ENCODE measurements around the genes FABP7 and RNF217.

DNA sequence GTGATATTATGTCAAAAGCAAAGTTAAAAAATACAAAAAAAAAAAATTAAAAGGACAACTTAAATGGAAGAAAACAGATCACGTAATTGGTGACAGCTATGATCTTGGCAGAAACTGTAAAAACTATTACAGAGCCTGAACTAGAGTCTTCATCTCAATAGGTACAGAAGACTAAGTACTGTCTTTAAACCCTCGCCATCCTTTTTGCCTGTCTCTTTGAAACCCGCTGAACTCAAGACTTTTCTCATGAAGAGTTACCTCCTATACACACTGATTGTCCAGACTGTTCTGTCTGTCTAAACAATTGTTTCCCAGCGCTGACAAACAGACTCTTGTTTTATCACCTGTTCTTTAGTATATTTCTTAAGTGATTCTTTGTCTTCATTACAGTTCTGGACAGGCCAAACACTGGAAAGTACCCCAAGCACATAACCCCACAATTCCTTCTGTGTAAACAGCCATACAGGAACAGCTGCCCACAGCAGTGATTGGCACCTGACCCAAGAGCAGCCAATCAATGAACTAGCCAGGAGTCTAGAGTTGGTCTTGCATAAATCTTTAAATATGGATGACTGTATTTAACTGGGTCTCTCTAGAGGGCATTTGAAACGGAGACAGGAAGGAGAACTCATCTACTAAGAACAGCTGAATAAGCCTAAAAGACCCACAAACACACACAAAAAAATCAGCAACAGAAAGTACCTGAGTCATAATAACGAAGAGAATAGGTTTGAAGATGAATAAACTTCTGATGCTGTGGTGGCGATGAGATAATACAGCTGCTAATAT lies 49.2 kb upstream of the ASF1A start:
- PRO-cap: no peak
- RAMPAGE, long total RNA, 4 experiments: no peak in any of the 4 experiments

- PRO-cap: unidirectional peak, plus-strand start at chr6:118893171
- RAMPAGE, long total RNA, 4 experiments: no peak in any of the 4 experiments
Measured at GRCh38 chr6:118893046-118893272, 993 bp upstream of the ASF1A start.

DNA sequence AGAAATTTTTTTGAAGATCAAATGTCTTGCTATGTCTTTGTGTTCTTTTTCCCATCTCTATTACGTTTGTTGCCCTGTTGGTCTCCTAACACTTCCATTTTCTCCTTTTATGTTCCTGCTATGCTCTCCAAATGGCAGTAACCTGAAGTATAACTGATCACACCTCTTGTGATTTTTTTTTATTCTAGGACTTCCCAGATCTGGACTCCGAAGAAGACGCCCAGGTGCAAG lies 764 bp upstream of the ASF1A start:
- PRO-cap: no peak
- RAMPAGE, long total RNA, 4 experiments: no peak in any of the 4 experiments

GRCh38 chr6:119179159-119179829 lies 100.8 kb upstream of the FAM184A start:
- PRO-cap: no peak
- RAMPAGE, long total RNA, 4 experiments: no peak in any of the 4 experiments

GRCh38 chr6:119330494-119331304 lies 18.9 kb downstream of the MAN1A1 start:
- PRO-cap: no peak
- RAMPAGE, long total RNA, 4 experiments: start-site peak on the minus strand in 1 of 4 experiments, at chr6:119330786-119331104 at its widest, 14 reads per replicate

DNA sequence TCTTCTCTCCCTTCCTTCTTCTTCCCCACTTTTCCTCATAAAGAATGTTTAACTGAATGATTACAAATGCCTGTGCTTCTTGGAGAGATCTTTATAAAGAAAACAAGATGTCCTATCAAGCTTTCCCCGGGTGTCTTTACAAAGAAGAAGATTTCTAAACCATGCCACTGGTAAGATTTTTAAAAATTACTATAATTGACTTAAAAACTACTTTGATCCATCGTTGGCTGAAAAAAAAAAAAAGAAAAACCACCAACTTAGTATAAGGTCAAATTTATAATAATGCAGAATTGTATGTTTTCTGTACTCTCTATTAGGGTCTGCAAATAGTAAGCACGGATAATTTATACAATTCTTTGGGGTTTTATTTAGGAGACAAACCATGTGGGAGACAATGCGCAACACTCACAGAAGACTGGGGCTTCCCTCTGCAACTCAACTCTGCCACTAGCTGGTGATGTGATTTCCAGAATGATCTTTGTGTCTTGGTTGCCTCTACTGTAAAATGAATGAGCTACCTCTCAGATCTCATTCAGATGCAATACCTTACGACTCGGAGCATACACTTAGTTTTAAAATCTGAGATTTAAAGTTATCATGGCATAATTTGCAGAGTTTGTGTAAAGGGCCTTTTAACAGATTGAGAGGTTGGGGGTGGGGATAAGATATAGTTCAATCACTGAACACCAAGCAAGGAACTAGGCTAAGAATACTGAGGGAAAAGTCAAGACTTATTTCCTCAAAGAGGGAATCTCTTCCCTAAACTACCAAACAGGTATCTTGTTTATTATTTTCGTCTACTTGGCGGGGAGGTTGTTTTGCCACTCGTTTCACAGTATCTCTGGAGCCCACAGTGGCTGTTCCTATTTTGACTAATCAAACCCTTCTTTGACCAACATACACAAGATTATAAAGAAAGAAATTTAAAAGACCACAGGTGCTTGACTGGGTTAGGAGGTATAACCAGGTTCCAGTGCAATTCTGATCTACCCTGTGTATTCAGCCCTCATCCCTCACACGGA lies 6.3 kb downstream of the MAN1A1 start:
- PRO-cap: no peak
- RAMPAGE, long total RNA, 4 experiments: no peak in any of the 4 experiments

DNA sequence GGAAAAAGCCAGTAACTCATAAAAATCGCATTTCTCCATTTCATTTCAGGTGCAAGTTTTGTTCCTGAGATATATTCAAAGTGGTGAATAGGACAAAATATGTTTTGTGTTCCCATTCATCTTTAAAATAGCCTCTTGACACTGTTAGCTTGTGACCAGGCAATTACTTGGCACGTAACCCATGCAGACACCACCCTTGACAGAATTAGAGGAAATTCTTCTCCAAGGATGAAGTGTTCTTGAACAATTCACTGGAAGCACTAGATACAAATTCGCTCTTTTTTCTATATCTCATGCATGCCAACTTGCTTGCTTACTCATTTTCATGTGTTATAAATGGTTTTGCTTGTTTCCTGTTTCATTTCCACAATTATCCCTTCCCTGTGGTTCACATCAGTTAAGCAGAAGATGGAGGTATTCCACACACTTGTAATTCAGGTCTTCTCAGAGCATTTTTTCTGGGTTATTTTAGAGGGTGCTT lies 105.1 kb upstream of the MAN1A1 start:
- PRO-cap: no peak
- RAMPAGE, long total RNA, 4 experiments: no peak in any of the 4 experiments

- PRO-cap: no peak
- RAMPAGE, long total RNA, 4 experiments: no peak in any of the 4 experiments
Measured at GRCh38 chr6:120005428-120005798, 655.9 kb upstream of the MAN1A1 start.

DNA sequence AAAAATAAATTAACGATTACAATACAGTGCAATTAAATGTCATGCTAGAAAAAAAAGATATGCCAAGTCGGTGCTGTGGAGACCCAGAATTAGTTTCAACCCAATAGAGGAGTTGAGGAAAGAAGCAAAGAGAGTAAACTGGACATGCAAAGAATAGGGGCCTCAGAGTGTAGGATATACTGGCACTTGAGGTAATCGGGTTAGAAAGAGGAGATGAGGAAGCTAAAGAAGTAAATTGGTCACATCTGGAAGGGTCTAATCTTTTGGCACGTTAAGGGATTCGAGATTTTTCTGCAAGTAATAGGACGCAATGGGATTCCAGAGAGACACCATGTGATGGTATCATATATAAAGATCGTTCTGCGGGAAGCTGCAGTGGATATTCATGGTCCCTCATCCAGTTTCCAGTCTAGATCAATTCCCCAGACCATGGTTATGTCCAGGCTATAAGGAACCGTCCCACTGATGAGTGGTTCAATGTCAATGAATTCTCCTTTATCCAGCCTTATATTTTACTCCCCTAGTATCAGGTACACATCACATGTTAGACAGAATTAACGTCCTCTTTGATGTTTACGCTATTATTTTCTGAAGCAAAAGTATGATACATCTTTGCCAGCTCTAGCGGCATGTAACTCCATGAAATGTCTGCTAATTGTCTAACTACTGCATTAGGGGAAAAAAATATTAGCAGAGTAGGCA lies 986 bp upstream of the TBC1D32 start:
- PRO-cap: no peak
- RAMPAGE, long total RNA, 4 experiments: no peak in any of the 4 experiments

DNA sequence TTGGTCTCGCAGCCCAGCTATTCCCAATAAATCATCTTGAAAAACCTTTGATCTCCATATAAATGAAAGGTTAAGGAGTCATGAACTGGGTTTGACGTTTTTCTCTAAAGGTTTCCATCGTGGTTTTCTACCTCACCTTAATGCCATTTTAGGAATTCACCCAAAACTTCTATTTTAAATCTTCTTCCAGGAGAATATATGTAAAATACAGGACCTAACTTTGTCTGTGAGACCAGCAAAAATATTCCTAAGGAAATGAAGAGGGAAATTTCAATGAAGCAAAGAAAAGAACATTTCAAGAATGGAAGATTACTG lies 180.2 kb downstream of the GJA1 start:
- PRO-cap: no peak
- RAMPAGE, long total RNA, 4 experiments: no peak in any of the 4 experiments

GRCh38 chr6:122470382-122470958 lies 1.1 kb downstream of the SERINC1 start:
- PRO-cap: no peak
- RAMPAGE, long total RNA, 4 experiments: no peak in any of the 4 experiments

GRCh38 chr6:122568845-122569208 lies 41.4 kb upstream of the PKIB start:
- PRO-cap: no peak
- RAMPAGE, long total RNA, 4 experiments: no peak in any of the 4 experiments

GRCh38 chr6:122779331-122780135 lies at the start of gene FABP7:
Gene FABP7, plus strand, starts transcription at chr6:122779716.
- PRO-cap: no peak
- RAMPAGE, long total RNA, 4 experiments: no peak in any of the 4 experiments

DNA sequence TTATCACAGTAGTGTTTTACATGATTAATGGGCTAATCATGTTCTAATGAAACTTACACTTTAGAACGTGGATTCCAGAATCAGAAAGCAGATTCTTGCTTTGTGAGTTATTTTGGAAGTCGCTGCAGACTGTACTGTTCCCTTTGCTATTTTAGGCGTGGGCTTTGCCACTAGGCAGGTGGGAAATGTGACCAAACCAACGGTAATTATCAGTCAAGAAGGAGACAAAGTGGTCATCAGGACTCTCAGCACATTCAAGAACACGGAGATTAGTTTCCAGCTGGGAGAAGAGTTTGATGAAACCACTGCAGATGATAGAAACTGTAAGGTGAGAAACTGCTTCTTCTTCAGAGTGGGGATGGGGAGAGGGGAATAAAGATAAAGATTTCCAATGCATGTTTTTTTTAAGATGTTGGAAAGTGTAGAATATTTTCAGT lies 638 bp downstream of the FABP7 start:
- PRO-cap: no peak
- RAMPAGE, long total RNA, 4 experiments: no peak in any of the 4 experiments

DNA sequence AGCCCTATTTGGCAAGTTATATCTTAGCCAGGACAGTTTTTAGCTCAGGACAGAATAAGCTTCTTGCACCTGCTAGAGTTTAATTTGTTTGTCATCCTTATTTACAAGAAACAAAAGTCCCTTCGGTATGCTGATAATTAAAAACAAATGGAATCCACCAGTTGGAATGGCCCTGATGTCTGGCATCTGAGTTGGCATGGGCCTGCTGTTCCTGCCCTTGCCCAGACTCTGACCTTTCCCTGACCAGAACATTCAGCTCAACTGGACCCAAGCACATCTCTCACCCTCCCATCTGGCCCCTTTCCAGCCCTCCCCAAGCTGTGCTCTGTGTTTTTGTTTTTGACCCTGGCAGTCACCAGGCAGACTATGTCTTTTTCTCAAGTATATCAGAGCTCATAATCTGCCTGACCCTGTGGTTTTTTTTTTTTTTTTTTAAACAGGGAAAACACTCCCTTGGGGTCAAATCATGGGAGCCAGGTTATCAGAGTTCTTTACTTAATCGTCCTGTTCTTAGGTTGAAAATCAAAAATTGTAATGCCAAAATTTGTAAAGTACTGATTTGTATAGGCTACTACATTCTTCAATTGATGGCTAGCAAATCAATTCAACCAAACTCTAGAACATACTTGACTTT lies 117.6 kb downstream of the TRDN start:
- PRO-cap: no peak
- RAMPAGE, long total RNA, 4 experiments: no peak in any of the 4 experiments

DNA sequence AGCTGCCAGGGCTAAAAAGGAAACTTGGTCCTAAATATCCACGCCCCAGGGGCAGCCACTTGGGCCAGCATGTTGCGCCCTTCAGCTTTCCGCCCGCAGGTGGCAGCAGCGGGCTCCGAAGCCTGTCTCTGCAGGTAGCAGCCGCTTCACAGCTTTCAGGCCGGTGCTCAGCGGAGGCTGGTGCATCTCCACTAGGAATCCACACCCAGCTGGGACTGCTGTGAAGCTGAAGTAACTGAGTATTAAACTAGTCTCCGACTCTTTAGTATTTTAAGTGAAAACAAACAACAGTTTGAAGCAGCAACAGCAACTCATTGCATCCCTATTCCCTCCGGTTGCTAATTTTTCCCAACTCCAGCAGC lies 1.0 kb upstream of the NKAIN2 start:
- PRO-cap: no peak
- RAMPAGE, long total RNA, 4 experiments: no peak in any of the 4 experiments

DNA sequence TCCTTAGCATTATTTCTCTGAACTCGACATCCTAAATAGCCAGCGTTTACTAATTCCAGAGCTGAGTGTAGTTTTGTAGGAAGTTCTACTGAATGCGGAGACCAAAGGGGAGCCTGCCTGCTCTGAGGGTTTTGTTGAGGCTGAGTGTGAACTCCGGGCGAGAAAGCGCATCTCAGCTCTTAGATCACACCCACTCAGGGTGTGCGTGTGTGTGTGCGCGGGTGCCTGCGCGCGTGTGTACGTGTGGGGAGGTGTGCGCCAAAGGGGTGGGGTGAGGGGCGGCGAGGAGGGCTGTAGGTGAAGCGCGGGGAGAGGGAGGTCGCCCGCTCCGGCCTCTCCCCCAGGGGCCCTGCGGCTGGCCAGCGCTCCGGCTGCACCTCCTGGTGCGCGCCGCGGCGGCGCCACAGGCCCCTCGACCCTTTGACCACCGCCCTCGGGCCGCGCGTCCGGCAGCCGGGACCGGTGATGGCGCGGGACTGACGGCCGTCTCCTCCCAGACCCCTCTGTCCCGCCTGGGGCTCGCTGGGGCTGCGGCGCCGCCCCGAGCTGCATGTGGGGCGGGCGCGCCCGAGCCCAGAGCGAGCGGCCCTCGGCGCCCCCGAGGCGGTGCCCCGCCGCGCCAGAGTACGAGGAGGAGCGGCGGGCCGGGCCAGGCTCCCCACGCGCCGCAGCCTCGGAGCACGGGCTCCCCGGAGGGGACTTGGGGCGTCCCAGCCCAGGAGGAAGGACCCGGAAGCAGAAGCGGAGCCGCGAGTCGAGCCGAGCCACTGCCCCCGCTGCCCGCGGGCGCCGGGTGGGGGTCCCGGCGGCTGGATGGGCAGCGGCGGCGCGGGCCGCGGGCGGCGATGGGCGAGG lies at the start of gene RNF217:
Gene RNF217 (plus strand): TSS at position 738 of the 855 bp plus-strand sequence.
- PRO-cap: bidirectional peak, plus-strand start at position 296 of the sequence, minus-strand start at position 351 of the sequence; bidirectional peak, plus-strand start at position 786 of the sequence, minus-strand start at position 505 of the sequence
- RAMPAGE, long total RNA, 4 experiments: no peak in any of the 4 experiments

DNA sequence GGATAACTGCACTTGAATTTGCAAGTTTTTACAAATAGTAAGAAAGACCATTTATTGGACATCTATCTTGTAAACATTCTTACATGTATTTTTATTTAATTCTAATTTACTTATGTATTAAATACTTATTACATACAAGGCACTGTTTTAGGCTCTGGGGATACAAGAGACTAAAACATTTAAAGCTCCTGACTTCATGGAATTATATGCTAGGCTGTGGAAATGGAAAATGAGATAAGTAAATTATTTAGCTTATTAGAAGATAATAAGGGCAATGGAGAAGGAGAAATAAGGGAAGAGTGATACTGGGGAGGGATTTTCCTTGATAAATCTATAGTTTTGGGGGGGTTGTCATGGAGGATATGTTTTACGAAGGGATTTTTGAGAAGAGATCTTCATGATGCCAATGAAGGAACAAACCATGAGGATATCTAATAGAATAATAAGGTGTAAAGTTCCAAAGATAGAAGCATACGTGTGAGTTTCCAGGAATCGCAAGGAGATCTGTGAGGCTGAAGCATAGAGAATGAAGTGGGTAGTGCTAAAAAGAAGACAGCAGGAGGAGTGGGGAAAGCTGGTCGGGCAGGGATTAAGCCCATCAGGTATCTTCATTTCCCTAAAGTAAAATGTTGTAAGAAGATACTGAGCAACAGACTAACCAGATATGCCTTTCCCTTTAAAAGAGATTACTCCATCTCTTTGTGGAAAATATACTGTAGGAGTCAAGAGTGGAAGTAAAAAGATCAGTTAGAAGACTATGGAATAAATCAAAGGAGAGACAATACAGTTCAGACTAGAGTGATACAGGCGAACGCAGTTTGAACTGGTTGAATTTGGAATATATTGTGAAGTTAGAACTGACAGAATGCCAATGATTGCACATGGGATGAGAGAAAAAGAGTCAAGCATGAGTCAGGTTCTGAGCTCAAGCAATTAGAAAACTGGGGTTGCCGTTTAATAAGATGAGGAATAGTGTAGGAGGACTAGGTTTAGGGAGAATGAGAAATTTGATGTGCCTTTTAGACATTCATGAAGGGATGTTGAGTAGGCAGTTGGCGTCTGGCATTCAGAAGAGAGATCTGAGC lies 7.6 kb downstream of the RNF217 start:
- PRO-cap: no peak
- RAMPAGE, long total RNA, 4 experiments: start-site peak on the plus strand in 3 of 4 experiments, centred at positions 754 to 897 of the sequence, 7 to 21 reads per replicate

DNA sequence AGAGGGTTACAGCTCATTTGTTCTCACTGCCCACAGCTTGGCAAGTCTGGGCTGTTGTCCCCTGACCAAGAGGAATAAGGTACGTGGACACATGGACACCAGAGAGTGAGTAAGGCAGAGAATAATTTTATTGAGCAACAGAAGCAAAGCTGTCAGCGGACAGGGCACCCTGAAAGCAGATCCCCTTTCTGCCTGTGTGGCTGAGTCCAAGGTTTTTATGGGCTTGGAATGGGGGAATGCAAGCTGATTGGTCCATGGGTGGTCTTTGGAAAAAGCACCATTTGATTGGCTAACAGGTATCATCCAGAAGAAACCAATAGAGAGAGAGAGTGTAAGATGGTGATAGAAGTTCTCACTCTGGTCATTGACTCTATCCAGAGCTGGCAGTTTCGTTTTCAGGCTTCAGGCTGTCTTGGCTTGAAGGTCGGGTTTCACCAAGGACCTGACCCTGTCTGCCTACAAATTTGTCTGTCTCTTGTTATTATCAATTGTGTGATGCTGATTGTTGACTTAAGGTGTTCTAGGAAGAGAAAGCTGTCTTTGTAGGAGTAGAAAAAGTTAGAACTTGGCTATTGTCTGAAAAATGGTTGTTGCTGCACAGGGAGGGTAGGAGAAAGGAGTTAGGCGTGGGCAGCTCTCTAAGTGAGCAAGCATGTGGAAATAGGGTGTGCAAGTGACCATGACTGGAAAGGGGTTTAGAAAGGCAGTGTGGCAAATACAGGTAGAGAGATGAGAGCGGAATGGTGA lies 16.7 kb downstream of the RNF217 start:
- PRO-cap: no peak
- RAMPAGE, long total RNA, 4 experiments: no peak in any of the 4 experiments

GRCh38 chr6:125214057-125214371 lies 60.4 kb downstream of the TPD52L1 start:
- PRO-cap: no peak
- RAMPAGE, long total RNA, 4 experiments: no peak in any of the 4 experiments

Data from Peyer's patch (tissue), 4 donors.